SJSA1 (cell line): ENCODE measurements around a stretch of chr2.

DNA sequence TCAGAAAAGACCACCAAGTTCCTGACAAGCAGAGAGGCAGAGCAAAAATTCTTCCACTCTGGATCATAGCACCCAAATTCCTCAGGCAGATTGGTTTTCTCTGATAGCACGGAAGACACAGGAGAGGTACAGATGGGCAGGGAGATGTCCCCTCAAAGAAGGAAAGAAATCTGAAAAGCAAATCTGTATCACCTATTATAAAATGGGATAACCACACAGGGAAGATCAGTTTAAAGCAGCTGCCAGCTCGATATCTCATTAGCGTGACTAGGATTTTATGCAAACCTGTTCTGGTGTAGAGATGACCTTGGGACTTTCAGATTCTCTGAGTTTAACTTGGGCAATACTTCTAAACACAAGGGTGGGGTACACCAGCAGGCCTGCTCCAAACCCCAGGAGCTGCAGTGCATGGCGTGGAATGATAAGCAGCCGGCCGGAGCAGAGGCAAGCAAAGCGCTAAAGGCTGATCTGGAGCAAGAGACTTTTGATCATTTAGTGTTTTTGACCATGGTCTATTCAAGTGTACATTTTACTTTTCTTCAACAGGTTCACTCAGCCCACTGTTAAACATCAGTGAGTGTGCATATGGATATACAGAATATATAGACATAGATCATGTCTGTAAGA is 4.7 kb downstream of the SERTAD2 start:
- RAMPAGE, long total RNA: no peak

GRCh38 chr2:64658133-64658748 is 4.5 kb upstream of the SERTAD2 start:
- RAMPAGE, long total RNA: no peak

DNA sequence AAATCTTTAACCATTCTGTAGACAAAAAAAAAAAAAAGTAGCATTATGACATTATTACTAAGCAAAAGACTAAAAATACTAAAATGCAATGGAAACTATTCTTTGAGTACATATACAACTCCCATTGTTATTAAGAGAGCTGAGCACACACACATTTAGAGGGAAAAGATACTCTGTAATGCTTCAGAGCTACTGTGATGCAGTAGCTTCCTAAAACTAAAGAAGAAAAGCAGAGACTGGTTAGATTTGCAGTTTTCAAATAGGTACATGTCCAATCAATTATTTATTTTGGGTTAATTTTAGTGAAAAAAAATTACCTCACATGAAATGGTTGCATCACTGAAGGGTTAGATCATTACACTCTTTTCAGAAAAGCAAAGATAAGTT is 25.0 kb upstream of the SERTAD2 start:
- RAMPAGE, long total RNA: no peak

DNA sequence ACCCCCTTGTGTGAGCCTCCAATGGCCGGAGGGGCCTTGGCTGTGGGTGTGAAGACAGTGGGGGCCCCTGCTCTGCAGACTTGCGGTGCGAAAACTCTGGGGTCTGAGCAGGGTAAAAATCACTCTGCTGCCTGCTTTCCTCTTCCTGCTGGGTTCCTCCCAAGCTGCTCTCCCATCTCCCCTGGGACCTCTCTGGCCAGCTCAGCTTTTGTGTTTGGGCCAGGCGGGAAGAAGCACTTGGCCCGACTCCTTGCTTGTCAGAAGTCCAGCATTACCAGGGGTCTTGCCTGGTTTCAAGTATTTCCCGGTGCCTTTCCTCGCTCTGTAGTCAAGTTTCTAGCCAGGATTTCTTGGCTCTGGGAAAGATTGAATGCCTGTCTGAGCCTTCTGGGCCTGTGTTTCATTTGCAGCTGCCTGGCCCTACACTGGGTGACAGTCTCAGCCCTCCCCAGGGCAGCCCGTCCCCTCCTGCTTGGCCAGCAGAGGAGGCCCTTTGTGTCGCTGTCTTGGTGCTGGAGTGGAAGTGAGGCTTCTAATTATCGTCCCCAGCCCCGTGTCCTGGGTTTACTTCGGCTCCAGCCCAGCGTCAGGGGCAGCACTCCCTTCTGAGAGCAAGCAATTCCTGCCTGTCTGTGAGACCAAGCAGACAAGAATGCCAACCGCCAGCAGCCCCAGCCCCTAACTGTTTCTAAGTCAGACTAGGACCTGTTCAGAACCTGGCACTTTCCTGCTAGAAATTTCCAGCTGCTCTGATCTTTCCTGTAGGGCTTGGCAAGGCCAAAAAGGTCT is 131.2 kb upstream of the SLC1A4 start:
- RAMPAGE, long total RNA: no peak

GRCh38 chr2:64861951-64862462 is 127.2 kb upstream of the SLC1A4 start:
- RAMPAGE, long total RNA: no peak

GRCh38 chr2:64923009-64923545 is 66.1 kb upstream of the SLC1A4 start:
- RAMPAGE, long total RNA: no peak

DNA sequence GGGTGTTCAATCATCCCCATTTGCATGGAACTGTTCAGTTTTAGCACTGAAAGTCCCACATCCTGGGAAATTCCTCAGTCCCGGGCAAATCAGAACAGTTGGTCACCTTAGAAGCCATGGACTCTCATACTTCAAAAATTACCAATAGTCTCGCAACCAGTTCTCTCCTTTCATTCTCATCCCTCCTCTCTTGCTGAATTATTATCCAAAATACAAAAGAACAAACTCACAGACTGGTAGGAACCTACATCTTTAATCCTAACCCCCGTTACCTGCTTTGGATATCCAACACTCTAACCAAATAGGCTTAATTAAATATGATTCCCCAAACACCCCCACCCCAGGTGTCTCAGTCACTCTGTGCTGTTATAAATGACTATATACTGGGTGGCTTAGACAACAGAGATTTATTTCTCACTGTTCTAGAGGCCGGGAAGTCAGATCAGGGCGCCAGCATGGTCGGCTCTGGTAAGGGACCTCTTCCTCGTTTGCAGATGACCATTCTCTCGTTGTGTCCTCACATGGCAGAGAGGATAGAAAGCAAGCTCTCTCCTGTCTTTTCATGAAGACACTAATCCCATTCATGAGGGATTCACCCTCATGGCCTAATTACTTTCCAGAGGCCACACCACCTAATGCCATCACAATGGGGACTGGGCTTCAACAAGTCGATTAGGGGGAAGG is 57.7 kb upstream of the SLC1A4 start:
- RAMPAGE, long total RNA: no peak

GRCh38 chr2:64939118-64939981 is 49.8 kb upstream of the SLC1A4 start:
- RAMPAGE, long total RNA: no peak

GRCh38 chr2:64975111-64975734 is 14.0 kb upstream of the SLC1A4 start:
- RAMPAGE, long total RNA: no peak

- RAMPAGE, long total RNA: no peak
Observed at GRCh38 chr2:65026935-65027470, 29.2 kb upstream of the CEP68 start.

- RAMPAGE, long total RNA: no peak
Observed at GRCh38 chr2:65030427-65030871, 25.8 kb upstream of the CEP68 start.

GRCh38 chr2:65053246-65053593 is 3.0 kb upstream of the CEP68 start:
- RAMPAGE, long total RNA: no peak

- RAMPAGE, long total RNA: no peak
Observed at GRCh38 chr2:65072186-65073000, 16.2 kb downstream of the CEP68 start.

GRCh38 chr2:65084127-65085274 is 28.3 kb downstream of the CEP68 start:
- RAMPAGE, long total RNA: no peak

DNA sequence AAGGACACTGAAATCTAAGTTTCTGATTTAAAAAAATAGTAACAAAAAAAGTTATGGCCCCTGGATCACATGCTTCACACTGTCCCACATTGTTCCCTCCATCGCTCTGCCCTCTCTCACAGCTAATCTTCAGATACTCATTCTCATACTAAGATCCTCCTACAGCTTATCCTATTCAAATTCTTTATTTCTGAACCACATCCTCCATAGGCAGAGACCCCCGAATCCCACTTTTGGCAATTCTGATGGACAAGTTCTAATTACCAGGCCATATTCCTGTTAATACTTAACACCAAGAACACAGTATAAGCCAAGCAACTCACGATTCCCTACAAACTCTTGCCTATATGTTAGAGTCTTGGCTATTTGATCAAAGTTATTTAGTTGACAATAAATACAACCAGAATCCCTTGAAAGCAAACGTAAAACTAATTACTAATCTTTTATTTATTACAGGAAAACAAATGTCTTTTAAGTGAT is 34.2 kb downstream of the CEP68 start:
- RAMPAGE, long total RNA: no peak

DNA sequence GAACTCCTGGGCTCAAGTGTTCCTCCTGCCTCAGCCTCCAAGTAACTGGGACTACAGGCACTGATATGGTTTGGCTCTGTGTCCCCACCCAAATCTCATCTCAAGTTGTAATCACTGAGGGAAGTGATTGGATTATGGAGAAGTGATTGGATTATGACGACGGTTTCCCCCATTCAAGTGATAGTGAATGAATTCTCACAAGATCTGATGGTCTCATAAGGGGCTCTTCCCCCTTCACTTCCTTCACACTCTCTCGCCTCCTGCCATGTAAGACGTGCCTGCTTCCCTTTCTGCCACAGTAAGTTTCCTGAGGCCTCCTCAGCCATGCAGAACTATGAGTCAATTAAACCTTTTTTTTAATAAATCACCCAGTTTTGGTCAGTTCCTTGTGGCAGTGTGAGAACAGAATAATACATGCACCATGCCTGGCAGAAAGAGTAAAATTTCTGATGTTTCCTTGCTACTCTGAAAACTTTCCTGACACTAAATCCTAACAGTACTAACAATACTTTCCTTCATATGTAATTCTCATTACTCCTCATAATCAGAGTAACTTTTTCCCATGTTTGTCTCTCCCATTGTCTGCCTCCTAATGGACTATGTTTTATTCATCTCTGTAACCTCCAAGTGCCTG is 36.6 kb downstream of the CEP68 start:
- RAMPAGE, long total RNA: no peak

DNA sequence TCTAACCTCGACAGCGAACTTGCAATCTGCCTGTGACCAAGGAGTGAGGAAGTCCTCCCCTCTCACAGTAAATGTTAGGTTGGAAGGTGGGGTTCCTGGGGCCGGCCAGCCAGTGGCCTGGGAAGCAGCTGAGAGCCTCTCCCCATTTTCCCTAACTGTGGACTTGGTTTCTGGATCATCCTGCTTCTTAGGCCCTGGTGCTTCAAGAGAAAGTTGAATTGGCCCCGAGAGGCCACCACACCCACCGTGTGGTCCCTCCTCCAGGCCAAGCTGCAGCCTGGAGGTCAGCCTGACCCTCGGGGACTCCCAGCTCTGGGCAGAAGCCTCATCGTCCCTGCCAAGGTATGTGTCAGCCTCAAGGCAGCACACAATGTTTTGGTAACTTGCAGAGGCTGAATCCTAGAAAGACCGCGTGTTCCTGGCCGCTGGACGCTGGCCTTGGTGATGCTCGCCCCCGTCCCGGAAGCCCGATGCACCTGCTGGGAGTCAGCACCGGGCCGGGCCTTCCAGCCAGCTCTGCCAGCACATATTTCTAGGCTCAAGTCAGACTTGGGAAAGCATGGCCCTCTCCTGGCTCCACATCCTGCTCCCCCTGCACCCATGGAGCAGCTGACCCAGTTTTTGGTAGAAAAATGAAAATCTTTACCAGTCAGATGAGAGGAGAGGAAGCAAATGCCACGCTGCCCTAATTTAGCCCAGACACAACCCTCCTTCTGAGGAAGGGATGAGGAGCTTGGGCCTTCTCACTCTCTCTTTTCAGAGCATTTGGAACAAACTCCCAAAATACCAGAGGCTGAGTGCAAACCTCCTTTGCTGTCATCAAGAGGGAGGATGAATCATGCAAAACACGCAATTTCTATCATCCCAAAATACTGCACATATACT is 72.7 kb downstream of the ACTR2 start:
- RAMPAGE, long total RNA: no peak

GRCh38 chr2:65373107-65373756 is 59.2 kb downstream of the SPRED2 start:
- RAMPAGE, long total RNA: no peak

GRCh38 chr2:65377650-65378198 is 54.7 kb downstream of the SPRED2 start:
- RAMPAGE, long total RNA: no peak

- RAMPAGE, long total RNA: no peak
Observed at GRCh38 chr2:65389845-65390504, 42.4 kb downstream of the SPRED2 start.